ENCODE data around the genes C9orf153, SPATA31E1 and CKS2.

- PRO-cap, result no peak
Measured at GRCh38 chr9:84874618-84875063, 205.1 kb downstream of the NTRK2 start.

GRCh38 chr9:85527496-85528222, 214.1 kb downstream of the AGTPBP1 start:
- PRO-cap, result no peak

DNA sequence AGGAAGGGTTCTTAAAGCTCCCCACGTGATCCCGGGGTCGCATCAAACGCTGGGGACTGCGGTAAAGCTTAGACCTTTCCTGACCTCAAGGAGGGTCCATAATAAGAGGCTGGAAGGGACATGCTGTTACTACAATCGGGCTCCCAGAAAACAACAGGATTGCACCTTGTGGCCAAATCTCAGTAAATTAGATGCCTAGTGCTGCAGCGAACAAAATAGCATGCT, 548 bp upstream of the AGTPBP1 start:
- PRO-cap, result no peak

DNA sequence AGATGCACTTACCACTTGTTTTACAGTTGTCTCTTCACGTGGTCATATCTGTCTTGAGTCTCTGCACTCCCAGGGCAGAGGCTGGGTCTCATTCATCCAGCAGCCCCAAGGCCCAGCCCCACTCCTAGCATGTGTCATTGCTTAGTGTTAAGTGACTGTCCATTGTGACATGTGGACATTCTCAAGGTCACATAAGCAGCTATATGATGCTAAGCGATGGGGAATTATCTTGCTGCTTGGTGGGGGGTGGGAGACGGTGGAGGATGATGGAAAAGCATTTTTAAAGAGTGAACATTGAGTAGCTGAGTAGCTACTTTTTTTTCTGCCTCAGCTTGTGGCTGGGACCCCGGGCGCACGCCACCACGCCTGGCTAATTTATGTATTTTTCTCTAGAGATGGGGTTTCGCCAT, at the start of gene C9orf153:
Gene C9orf153, minus strand, starts transcription at position 120 of the 410 bp plus-strand sequence.
- PRO-cap, result no peak

- PRO-cap, result no peak
Measured at GRCh38 chr9:86354734-86355358, 636 bp upstream of the TUT7 start.

DNA sequence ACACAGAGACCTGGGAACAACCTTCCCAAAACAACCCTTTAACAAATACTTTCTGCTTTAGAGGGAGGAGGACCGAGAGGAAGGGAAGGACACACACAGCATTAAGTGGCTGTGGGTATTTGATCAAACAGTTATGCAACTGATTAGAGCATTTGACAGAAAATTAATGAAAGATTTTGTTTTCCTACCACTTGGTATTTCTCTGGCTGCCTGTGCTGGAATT, 153.2 kb upstream of the TUT7 start:
- PRO-cap, result no peak

- PRO-cap, result no peak
Measured at GRCh38 chr9:87147897-87148376, 200.6 kb upstream of the GAS1 start.

GRCh38 chr9:87194413-87194881, 247.1 kb upstream of the GAS1 start:
- PRO-cap, result no peak

- PRO-cap, result no peak
Measured at GRCh38 chr9:87581376-87581882, 83.8 kb downstream of the DAPK1 start.

DNA sequence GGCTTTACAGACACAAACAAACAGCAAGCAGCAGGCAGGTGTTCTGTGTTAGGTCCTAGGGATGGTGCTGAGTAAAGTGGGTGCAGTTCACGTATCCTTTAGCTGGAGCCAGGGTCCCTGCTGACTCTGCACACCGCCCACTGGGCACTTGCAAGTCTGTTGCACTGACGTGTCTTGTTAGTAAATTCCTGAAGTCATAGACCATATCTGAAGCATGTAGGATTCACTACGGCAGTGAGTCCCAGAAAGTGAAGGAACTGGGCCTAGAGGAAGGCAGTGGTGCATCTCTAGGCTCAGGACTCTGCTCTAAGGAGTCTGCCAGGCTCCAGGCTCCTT, 96.6 kb downstream of the DAPK1 start:
- PRO-cap, result no peak

- PRO-cap, result no peak
Measured at GRCh38 chr9:87882433-87883032, at the start of gene SPATA31E1. Gene SPATA31E1, plus strand, starts transcription at chr9:87882877.

DNA sequence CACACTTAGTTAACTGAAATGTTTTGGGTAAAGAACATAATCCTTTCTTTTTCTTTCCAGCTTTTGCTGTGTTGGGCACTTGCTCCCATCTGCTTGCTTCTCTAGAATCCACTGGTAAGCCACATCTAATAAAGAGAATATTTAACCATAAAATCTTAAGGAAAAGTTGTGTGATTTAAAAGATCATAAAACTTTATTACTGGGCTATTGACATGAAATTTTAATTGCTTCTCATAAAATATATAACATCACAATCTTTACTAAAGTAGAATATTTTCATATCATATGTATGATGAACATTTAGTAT, 19.5 kb downstream of the SPATA31C2 start:
- PRO-cap, result no peak

DNA sequence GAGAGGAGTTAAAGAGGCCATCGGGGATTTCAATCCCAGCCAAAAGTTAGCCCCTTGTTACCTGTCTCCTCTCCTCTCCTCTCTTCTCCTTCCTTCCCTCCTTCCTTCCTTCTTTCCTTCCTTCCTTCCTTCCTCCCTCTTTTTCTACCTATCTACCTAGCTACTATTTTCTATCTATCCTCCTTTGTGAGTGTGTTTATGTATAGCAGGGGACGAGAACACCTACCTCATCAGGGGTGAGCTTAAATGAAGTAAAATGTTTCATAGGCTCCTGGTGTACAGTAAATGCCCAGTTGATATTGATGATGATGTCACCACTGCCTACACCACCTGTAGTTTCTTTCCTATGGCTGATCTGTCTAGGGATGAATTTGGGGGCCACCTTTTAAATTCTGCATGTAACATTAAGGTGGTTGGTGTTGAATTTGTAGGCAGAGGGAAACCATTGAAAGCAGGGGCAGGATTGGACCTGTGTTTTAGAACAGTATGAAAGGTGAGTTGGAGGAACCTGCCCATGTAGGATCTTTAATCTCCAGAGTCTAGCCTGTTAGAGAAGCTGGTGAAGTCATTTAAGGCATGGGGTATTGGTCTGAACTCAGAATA, 4.4 kb downstream of the SPIN1 start:
- PRO-cap, result no peak

DNA sequence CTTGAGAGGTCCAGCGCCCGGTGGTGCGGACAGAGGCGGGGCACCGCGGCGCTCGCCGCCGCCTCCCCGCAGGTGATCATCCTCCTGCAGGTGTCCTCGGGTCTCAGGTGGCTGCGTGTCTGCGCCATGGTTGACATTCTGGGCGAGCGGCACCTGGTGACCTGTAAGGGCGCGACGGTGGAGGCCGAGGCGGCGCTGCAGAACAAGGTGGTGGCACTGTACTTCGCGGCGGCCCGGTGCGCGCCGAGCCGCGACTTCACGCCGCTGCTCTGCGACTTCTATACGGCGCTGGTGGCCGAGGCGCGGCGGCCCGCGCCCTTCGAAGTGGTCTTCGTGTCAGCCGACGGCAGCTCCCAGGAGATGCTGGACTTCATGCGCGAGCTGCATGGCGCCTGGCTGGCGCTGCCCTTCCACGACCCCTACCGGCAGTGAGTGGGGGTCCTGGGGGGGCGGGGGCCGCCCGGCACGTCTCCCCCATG, 370 bp downstream of the NXNL2 start:
- PRO-cap, result no peak

GRCh38 chr9:88921956-88922383, 69.3 kb upstream of the S1PR3 start:
- PRO-cap, result no peak

- PRO-cap, result no peak
Measured at GRCh38 chr9:88953463-88954186, 37.6 kb upstream of the S1PR3 start.

- PRO-cap, result bidirectional peak, plus-strand start at chr9:88990863, minus-strand start at chr9:88990777
Measured at GRCh38 chr9:88990546-88991038, 676 bp upstream of the S1PR3 start.

GRCh38 chr9:88993623-88993989, 2.3 kb downstream of the S1PR3 start:
- PRO-cap, result no peak

DNA sequence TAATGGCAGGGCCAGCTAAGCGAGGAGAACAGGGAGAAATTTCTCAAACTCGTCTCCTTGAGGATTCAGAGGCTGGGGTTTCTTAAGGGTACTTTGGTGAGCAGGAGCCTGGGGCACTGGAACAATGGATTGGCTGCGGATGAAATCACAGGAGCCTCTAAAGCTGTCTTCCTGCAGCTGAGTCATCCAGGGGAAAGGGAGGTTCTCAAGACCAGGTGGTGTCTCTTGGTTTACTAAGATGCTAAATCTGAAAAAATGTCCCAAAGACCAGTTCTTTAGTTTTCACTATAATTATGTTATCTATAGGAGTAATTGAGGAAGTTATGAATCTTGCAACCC, 63.5 kb upstream of the CKS2 start:
- PRO-cap, result no peak

DNA sequence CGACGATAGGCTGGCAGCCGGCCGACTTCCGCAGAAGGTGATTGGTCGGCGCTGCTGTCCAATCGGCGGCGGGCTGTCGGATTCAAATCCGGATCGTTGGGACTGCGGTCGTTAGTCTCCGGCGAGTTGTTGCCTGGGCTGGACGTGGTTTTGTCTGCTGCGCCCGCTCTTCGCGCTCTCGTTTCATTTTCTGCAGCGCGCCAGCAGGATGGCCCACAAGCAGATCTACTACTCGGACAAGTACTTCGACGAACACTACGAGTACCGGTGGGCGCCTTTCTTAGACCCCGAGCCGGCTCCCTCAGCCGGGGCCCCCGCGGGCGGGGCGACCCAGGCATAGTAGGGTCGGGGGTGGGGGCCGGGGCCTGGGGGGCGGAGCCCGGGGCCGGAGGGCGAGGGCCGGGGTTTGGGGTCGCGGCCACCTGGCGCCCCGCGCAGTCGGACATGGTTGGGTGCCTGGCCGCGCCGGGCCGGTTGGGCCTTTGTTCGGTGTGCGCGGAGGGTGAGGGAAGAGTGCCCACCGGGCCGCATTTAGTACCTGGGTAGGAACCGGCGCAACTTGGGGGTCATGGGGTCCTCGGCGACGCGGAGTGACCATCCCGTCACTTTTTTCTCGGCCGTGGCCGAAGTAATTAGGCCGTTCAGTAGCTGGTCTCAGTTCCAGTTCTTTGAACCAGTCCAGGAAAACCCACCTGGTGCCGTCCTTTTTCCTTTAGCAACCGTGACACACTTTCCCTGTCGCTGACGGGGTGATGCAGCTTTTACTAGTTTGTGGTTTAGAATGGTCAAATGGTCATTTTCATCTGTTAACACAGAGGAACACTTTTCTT, at the start of gene CKS2:
Gene CKS2, plus strand, starts transcription at position 111 of the 830 bp plus-strand sequence.
- PRO-cap, result bidirectional peak, plus-strand start at position 114 of the sequence, minus-strand start outside the sequence